ENCODE measurements around the genes RTF2, TFAP2C and PCK1.

DNA sequence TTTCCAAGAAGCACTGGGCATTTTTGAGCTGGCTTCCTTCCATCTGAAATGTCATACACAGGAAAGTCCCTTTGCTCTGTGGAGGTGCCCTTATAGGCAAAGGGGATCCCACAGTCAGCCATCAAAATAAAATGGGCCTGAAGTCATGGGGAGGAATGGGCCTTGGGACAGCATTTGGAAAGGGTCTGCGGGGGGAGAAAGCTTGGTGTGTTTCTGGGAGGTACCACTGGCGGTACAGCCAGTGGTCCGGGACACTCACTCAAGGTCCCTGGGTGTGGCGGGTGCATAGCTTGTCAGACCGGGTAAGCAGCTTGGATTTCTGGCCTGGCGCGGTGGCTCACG is 25.6 kb upstream of the RTF2 start:
- RRBS, result 98% methylated on average over 3 of the region's 8 CpGs

GRCh38 chr20:56443362-56443951 is 25.0 kb upstream of the RTF2 start:
- RRBS, result no CpG with 5 or more reads among the region's 19 CpGs

DNA sequence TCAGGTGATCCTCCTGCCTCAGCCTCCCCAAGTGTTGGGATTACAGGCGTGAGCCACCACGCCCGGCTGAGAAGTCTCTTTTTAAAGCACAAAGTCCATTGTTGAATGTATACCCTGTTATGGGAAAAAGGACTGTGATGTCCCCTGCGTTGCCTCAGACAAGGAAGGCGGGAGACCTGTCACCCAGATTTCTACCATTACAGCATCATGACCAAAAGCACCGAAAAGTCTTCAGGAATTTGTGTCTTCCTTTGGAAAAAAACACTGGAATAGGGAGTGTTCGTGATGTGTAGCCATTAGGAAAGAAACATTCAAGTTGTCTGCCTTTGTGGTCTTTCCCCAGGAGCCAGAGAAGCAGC is 18.2 kb upstream of the RTF2 start:
- RRBS, result no CpG with 5 or more reads among the region's 7 CpGs

- RRBS, result 0% methylated on average over 19 of the region's 56 CpGs
Measured at GRCh38 chr20:56468025-56468783, at the start of gene RTF2. TSS of gene RTF2 (plus strand) at chr20:56468627.

- RRBS, result under 1% methylated on average over 11 of the region's 62 CpGs
Measured at GRCh38 chr20:56628902-56629489, at the start of gene TFAP2C. TSS of gene TFAP2C (plus strand) at chr20:56629306.

DNA sequence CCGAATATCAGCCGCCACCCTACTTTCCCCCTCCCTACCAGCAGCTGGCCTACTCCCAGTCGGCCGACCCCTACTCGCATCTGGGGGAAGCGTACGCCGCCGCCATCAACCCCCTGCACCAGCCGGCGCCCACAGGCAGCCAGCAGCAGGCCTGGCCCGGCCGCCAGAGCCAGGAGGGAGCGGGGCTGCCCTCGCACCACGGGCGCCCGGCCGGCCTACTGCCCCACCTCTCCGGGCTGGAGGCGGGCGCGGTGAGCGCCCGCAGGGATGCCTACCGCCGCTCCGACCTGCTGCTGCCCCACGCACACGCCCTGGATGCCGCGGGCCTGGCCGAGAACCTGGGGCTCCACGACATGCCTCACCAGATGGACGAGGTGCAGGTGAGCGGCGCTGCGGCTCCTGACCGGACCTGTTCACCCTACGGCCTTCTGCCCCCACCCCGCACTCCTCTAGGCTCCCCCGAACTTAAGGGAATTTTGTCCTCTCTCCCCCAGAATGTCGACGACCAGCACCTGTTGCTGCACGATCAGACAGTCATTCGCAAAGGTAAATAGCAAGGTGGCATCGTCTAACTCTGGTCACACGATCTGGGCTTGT is 2.3 kb downstream of the TFAP2C start:
- RRBS, result 5% methylated on average over 7 of the region's 48 CpGs

DNA sequence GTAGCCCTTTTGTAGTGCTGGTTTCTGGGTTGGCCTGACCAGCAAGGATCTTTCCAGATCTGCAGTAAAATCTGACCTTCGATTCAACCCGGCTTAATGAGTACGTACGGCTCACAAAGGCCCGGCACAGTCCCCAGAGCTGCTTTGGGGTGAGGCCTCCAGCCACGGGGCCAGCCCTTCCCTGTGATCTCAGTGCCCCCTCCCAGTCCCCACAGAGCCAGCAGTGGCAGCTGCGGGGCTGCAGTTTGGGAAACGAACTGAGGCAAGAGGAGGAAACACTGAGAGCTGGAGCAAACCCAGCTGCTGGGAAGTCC is 157.4 kb downstream of the BMP7 start:
- RRBS, result no CpG with 5 or more reads among the region's 8 CpGs

DNA sequence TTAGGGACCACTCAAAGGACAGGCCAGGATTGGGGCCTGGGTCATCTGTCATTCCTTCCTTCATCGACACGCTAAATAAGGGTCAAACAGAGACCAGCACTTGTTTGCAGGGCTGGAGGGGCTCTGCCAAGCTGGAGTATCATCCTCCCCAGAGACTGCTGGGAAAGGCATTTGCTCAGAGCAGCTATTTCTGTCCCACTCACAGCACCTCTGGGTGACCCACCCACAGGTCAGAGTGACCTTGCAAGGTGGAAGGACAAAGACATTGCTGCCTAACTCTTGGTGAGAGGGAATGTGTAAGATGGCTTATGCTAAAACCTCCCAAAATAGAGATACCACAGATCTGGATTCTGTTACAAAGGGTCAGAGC is 109.0 kb downstream of the BMP7 start:
- RRBS, result no CpG with 5 or more reads among the region's 2 CpGs

DNA sequence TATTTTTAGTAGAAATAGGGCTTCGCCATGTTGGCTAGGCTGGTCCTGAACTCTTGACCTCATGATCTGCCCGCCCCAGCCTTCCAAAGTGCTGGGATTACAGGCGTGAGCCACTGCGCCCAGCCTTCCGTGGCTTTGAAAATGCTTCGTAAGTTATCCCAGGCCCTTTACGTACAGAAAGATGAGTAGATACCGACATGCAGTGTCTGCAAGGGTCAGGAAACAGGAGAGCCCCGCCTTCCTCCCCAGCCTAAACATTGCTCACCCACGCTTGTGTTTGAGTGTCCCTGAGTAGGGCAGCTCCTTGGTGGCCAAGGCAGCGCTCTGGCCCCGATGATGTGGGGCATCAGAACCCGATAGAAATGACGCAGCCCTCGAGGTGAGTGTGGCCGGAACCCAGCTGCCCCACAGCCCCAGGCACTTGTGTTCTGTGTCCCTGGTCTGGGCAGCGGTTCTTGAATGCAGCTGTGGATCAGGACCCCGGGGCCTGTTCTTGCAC is 12.6 kb downstream of the RBM38 start:
- RRBS, result 96% methylated on average over 3 of the region's 18 CpGs

DNA sequence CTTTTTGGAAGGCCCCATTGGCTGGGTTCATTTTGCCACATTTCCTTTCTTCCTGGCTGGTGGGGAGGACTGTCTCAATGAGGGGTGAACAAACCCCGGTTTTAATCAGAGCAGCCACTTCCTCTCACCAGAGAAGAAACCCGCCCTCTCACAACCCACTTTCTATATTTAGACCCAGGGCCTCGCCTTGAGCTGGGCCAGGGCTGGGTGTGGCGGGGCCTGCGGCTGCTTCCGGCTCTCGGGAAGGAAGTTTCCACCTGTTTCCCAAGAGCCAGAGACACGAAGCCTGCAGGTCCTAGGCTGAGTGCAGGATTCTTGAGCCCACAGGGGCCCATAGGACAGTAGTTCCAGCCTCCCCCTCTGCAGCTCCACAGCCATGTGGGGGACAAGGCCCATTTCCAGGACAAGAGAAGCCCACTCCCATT is 41.8 kb downstream of the RBM38 start:
- RRBS, result 34% methylated on average over 1 of the region's 8 CpGs

- RRBS, result no CpG with 5 or more reads among the region's 8 CpGs
Measured at GRCh38 chr20:57441595-57441942, 50.4 kb downstream of the RBM38 start.

GRCh38 chr20:57480612-57481434 is 44.1 kb downstream of the CTCFL start:
- RRBS, result no CpG with 5 or more reads among the region's 21 CpGs

GRCh38 chr20:57495081-57495635 is 29.8 kb downstream of the CTCFL start:
- RRBS, result no CpG with 5 or more reads among the region's 15 CpGs

- RRBS, result no CpG with 5 or more reads among the region's 11 CpGs
Measured at GRCh38 chr20:57560555-57561287, at the start of gene PCK1. TSS of gene PCK1 (plus strand) at chr20:57561110.

GRCh38 chr20:57563926-57564477 is 3.1 kb downstream of the PCK1 start:
- RRBS, result no CpG with 5 or more reads among the region's 13 CpGs

- RRBS, result no CpG with 5 or more reads among the region's 16 CpGs
Measured at GRCh38 chr20:57677117-57678087, 32.4 kb downstream of the PMEPA1 start.

- RRBS, result no CpG with 5 or more reads among the region's 18 CpGs
Measured at GRCh38 chr20:57703252-57704184, 6.3 kb downstream of the PMEPA1 start.

DNA sequence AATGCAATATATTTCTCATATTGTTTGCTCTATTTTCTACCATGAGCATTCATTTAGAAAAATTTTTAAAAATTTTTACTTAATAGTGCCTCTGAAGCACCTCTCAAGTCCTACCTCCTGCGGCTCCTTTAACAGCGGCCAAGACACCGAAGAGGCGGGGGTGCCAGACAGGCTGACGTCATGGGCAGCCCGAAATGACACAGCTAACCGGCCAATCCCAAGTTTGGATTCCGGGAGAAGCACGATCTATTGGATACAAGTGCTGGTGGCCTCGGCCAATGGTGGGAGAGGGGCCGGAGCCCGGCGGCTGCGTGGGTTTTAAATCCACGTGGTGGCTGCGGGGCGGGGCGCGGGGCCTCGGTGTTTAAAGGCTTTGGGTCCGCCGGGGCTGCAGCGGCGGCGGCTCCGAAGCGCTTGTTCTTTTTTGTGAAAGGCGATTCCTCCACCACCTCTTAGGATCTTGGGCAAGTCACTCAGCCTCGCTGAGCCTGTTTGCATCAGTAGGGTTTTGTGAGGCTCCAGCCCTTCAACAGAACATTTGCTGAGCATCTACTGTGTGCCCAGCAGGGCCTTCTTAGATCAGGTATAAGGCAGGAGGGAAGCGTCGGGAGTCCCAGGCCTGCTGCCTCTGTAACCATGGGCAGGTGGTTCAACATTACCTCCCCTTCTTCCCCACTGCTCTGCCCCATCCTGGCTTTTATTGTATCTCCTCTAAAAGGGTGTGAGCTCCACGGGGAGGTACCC is 8.7 kb upstream of the PMEPA1 start:
- RRBS, result under 1% methylated on average over 12 of the region's 32 CpGs

GRCh38 chr20:58085131-58085538 is 65.6 kb upstream of the C20orf85 start:
- RRBS, result no CpG with 5 or more reads among the region's 9 CpGs

DNA sequence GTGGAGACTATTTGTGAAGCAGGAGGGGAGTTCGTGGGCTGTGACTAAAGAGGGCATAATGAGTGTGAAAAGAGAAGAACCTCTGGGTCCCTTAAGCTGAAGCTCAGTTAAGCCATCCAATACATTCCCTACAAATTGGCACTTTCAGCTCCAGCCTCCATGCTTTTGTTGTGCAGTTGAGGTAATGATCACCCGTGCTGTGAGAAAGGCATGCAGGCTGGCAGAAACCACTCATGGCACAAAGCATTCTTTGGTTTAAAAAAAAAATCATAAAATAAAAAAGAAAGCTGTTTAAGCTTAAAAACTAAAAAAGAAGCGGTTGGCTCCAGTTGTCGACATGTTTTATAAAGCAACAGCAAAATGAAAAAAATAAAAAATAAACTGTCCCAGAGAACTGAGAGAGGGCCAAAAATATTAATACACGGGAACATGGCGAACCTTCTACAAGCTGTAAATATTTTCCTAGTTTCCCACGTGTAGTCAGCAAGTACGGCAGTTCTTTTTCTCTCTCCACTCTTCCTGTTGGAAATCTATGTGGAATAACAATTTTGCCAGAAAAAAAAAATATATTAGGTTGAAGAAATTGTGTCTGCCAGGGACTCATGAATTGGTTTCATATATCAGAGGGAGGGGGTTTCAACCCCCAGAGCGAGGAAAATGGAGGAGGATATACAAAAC is 4.5 kb upstream of the C20orf85 start:
- RRBS, result no CpG with 5 or more reads among the region's 9 CpGs

Data from retinal pigment epithelial cell (primary cell).